Hematopoietic multipotent progenitor cell (in vitro differentiated cells): ENCODE measurements around the genes DNAH1 and NISCH.

DNA sequence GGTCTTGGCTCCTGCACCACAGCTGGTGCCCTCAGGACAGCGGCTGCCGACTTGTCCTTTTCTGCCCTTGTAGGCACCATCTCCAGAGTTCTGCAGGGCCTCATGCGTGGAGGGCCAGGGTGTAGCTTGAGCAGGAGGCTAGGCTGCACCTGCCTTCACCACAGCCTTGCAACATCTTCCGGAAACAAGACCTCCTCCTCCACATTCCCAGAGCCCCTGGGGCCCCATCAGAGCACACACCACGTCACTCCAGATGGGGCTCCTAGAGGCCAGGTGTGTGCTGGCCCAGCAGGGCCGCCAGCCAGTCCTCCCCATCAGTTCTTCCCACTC lies 489 bp upstream of the TLR9 start:
- CAGE, long polyA plus RNA = no peak

DNA sequence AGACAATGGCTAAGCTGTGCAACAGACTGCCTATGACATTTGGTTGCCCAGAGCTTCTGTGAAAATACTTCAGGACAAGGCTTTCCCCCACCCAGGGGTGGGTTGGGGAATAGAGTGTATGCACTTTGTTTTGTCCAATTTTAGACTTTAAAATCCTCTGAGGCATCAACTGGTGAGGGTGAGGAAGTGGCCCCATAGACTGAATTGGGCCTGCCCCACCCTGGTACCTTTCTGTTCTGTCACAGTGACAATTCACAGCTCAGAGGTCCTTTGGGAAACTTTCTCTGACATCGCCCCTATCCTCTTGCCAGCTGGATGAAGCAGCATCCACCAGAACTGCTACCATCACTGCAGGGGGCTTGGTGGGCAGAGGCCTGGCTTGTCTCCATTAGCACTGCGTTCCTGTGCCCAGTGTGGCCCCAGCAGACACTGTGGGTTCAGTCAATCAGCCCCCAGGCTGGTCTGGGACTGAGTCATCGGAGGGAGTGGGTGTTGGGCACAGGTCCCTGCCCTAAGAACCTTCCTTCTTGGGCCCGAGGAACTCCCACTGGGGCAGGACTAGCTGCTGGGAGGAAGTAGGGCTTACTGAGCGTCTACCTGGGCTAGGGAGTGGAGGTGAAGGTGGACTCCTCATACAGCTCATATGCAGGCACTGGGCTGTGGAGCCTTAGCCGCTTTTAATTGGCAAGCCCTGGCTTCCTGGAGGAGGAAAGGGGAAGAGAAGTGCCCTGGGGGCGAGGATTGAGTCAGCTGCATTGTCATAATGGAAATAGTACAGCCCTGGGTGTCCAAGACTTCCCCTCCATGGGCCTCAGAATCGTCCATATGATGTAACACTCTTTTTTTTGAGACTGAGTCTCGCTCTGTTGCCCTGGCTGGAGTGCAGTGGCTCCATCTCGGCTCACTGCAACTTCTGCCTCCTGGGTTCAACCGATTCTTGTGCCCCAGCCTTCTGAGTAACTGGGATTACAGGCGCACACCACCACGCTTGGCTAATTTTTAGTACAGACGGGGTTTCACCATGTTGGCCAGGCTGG lies 1.5 kb upstream of the PPM1M start:
- CAGE, long polyA plus RNA = no peak

DNA sequence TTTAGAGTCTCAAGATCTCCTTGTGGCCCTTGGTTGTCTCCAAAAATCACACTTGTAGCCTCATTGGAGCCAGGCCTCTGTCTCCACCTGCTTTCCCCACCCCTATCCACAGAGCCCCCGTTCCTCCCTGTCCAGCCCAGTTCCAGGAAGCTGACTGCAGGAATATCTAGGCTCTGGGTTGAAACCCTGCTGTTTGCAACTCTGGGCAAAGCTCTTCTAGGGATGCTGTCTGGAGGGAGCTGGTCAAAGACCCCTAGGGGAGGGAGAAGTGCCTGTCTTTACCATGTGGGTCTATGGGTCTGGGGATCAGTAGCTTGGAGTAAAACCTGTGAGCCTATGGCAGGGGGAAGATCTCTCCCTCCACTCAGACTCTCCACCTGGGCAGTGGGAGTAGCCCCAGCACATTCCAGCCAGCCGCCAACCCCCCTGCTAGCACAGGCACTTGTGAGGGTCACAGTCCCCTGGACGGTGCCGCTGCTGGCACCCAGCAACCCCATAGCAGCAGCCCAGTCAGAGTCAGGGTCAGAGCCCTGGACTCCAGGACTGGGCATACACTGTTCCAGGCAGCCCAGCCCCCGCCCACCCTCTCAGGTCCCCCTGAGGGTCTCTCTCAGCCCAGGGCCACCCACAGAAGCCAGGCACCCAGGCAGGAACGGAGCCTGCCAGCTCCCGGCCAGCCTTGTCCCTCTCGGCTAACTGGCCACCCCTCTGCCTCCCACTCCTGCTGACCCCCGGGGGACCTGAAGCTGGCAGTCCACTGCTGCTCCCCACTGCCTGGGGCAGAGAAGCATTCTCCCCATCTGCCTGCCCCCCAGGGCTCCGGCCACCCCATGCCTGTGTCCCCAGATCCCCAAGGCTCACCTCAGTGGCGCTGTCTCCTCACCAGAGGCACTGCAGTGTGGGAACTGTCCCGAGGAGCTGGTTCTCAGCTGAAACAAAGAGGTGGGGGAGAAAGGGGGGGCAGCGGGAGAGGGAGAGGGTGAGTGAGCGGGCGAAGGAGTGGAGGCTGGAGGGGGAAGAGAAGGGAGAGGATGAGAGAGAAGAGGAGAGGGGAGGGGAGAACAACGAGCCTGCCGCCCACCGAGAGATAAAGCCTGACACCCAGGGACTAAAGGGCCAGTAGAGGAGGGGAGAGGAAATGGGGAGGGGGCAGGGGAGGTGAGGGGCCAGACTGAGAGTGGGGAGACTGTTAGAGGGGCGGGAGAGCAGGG lies 10.8 kb downstream of the GLYCTK start:
- CAGE, long polyA plus RNA = no peak

GRCh38 chr3:52305455-52306547 lies 10.3 kb upstream of the DNAH1 start:
- CAGE, long polyA plus RNA = no peak

- CAGE, long polyA plus RNA = no peak
These were observed at the start of gene DNAH1 for GRCh38 chr3:52316119-52316346. TSS of gene DNAH1 (plus strand) at chr3:52316319.

DNA sequence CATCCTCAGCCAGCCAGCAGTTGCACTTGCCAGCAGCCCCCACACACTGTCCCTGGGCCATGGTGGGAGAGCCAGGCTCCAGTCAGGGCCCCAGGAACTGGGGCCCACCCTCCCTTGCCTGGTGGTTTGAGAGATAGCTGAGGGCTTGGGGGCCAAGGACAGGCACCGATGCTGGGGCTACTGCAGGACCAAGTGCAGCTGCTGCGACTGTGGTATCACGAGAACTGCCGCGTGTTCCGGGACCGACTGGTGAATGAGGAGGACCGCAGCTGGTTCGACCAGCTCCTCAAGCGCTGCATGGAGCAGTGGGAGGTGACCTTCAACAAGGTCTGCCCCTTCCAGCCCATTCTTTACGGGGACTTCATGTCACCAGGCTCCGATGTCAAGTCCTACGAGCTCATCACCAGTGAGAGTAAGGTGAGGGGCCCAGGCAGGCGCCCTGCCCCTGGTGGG lies 30.1 kb downstream of the BAP1 start:
- CAGE, long polyA plus RNA = no peak

DNA sequence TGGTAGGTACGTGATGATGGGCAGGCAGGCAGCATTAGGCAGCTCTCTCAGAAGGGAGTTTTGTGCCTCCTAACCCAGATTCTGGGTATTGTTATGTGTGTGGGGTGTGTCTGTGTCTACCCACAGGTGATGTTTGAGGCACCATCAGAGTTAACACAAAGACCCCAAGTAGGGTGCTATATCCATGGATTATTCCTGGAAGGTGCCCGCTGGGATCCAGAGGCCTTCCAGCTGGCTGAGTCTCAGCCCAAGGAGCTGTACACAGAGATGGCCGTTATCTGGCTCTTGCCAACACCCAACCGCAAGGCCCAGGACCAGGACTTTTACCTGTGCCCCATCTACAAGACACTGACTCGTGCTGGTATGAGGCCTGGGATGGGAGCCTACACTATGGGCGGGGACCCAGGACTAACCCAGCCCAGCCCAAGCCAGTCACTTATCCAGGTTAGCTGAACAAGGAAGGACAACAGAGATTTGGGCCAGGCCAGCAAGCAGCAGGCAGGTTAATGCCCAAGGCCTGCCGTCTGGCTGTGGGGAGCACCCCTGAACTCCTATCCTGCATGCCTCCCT lies 10.3 kb downstream of the BAP1 start:
- CAGE, long polyA plus RNA = no peak

DNA sequence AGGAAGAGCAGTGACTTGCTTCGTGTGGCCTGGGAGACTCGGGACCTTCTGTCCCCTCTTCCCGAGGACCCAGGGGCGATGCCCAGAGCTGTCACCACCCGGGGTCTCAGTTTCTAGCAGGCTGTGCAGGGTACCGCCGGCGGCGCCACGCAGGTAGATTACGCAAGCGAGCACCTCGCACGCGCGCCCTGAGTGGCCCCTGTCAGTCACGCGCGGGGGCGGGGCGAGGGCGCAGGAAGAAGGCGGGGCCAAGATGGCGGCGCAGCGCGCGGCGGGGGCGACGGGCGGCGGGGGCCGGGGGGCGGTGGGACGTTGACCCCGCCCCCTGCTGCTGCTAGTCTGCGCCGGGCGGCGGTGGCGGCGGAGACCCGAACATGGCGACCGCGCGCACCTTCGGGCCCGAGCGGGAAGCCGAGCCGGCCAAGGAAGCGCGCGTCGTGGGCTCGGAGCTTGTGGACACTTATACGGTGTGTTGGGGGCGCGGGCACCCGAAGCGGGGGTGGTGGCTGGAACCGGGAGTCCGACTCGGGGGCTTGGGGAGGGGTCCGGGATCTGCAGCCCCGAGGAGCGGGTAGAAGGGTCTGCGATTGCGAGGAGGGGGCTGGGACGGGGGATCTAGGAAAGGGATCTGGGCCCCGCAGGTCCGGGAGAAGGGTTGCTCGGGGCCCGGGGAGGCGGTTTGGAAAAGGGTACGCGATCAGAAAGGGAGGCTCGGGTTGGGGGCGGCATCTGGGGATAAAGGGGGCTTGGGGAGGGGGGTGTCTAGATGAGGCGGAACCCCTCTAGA lies at the start of gene NISCH:
TSS of gene NISCH (plus strand) at position 337 of the 787 bp plus-strand sequence.
- CAGE, long polyA plus RNA = start-site peak on the plus strand centred at position 348 of the sequence, 37 bp wide, 758 reads

GRCh38 chr3:52473672-52474192 lies 18.3 kb downstream of the NISCH start:
- CAGE, long polyA plus RNA = no peak

DNA sequence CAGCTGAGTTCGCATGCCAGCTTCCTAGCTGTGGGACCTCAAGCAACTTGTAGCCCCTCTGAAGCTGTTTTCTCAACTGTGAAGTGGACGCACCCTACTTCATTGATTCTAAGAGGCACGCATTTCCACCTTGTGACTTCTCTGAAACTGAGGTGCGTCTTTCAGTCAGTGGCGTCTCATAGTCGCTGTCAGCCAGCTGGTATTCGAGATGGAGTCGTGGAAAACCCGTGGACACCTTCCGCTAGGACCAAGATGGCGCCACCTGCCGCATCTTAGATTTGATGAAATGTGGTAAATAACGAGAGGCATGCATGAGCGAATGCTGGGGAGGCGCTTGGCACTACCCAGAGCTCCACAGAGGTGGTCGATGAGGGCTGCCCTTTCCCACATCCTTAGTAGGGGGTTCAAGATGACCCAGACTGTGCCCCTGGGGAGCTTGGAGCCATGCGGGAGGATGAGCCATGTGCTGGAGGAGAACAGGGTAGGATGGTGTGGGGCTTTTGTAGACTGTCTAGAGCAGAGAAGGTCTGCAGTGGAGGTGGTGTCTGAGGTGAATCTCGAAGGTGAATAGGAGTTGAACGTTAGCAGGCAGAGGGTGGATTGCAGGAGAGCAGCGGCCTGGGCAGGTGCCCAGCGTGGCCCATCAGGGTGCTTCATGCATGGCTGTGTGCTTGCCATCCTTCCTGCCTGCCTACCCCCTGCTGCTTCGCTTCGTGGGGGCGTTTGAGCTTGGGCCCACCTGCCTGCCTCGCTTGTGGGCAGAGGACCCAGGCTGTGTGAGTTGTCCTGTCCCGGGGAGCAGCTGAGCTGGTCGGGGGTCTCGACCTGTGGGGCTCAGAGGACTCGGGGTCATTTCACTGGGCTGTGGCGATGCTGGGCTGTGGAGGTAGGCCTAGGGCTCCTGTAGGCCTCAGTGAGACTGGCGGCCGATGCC lies 12.4 kb upstream of the STAB1 start:
- CAGE, long polyA plus RNA = no peak

DNA sequence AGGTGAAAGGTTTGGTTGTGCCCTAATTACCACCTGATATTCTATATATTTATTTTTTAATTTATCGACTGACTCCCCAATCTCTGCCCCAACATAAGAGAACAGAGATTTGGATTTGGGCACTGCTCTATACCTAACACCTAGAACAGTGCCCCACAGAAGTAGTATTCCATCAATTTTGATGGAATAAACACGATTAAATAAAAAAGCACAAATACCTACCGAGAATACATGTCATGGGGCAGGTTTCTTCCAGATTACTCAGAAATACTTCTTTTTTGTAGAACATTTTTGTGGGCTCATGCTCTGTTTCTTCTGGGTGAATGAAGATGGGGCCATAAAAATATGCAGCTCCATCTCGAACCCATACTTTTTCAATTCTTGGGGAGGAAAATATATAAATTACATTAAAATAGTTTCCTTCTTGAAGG lies 39.9 kb downstream of the UQCC5 start:
- CAGE, long polyA plus RNA = no peak

DNA sequence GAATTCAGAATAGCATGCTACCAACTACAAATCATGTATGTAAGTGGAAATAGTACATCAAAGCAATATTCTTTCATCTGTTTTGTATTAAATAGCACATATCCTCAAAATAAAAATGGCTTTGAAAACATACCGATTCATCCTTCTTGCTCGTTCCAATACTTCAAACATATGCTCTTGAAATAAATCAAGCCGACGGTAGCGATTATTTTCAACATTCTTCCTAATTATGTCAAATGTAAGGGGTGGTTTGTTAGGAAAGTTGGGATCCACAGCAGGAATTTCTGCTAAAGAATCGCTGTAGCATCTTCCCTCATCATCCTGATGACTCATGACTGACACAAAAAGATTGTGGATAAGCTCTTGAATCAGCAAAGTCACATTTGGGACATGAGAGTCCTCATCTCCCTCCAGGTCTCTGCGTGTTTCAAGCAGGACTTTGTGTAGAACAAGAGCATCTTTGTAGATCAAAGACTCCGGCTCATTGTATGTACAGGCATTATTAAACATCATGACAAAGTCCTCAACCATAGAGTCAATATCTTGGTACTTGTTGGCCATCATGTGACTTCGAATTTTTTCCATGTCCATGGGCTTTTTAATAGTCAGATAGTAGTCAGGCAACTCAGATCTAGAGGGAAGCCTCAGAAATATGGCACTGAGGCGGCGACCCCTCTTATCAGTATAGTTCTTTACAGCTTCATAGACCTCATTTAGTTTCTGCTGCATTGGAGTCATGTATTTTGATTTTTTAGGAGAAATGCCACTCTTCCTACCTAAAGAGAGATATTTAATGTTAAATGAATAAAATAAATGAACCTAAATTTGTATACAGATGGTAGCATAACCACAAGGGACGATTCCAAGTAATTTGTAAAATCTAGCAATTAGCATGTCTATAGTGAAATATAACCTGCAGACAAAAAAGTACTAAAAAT lies 73.0 kb downstream of the UQCC5 start:
- CAGE, long polyA plus RNA = no peak

DNA sequence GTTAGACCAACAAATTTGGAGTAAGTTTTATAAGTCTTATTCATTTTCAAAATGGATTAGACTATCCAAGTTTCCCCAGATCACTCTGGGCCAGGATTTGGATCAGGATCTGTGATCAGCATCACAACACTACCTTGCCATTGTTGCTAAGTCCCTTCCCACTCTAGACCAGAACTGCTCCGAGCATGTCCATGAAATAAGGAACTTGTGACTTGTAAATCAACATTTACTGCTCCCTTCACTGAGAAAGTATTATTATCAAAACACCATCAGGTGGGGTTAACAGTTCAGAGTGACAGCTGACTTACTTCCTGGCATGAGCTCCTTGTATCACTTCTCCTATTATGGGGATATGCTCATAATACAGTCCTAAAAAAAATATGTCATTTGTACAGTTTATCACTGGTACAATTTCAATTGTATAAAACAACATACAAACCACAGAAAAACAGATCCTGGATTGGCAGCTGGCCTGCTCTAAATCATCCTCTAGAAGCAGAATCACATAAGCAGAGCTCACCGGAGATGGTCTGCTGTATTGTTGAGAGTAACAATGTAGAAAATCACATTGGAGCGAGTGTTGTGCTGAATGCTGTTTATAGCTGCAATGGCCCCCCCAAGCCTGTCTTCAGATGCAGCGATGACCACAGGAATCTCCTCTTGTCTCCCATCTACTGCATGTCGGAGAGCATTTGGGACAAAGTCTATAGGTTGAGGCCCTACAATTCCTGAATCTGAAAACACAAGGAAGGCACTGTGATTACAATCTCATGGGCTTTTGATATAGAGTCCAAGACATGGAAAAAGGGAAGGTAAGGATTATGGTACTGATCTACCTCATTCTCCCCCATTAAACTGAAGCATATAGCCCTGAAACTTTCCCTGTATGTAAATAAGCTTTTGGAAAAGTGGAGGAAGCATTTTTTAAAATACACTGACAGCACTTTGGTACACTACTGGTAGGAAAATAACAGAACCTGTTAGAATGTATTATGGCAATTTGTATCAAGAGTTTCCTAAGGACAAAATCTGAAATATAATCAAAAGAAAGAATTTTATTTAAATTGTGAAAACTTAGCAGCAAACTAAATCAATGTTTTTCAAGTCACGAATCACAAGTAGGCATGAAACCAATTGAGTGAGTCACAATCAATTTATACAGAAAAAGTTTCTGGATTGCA lies 8.0 kb downstream of the GLT8D1 start:
- CAGE, long polyA plus RNA = no peak

DNA sequence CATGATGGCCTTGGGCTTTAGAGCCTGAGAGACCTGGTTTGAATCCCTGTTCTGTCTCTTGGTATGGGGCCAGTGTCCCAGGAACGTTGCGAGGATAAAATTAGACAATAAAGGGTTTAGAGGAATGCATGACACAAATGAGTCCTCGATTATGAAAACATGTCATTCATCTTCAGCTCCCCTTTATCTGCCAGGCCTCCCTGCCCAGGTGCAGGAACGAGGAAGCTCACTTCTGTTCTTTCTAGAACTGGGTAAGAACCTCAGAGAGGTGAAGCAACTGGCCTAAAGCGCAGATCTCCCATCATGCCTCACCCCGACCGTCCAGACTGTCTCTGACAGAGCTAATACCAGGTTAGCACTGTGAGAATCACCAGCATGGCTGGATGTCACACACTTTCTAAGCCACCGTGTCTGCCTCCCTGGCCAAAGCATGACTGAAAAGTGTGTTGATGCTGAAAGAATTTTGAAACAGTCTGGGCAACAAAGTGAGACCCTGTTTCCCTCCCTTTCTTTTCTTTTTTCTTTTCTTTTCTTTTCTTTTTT lies 1.5 kb upstream of the ITIH1 start:
- CAGE, long polyA plus RNA = no peak

- CAGE, long polyA plus RNA = no peak
These were observed 12.2 kb downstream of the ITIH4 start for GRCh38 chr3:52817871-52819091.

- CAGE, long polyA plus RNA = no peak
These were observed 10.3 kb upstream of the MUSTN1 start for GRCh38 chr3:52845157-52845454.

- CAGE, long polyA plus RNA = no peak
These were observed 14.7 kb downstream of the SFMBT1 start for GRCh38 chr3:53031090-53031604.

GRCh38 chr3:53044522-53045114 lies 1.3 kb downstream of the SFMBT1 start:
- CAGE, long polyA plus RNA = no peak

- CAGE, long polyA plus RNA = no peak
These were observed 778 bp upstream of the RFT1 start for GRCh38 chr3:53130864-53131561.

DNA sequence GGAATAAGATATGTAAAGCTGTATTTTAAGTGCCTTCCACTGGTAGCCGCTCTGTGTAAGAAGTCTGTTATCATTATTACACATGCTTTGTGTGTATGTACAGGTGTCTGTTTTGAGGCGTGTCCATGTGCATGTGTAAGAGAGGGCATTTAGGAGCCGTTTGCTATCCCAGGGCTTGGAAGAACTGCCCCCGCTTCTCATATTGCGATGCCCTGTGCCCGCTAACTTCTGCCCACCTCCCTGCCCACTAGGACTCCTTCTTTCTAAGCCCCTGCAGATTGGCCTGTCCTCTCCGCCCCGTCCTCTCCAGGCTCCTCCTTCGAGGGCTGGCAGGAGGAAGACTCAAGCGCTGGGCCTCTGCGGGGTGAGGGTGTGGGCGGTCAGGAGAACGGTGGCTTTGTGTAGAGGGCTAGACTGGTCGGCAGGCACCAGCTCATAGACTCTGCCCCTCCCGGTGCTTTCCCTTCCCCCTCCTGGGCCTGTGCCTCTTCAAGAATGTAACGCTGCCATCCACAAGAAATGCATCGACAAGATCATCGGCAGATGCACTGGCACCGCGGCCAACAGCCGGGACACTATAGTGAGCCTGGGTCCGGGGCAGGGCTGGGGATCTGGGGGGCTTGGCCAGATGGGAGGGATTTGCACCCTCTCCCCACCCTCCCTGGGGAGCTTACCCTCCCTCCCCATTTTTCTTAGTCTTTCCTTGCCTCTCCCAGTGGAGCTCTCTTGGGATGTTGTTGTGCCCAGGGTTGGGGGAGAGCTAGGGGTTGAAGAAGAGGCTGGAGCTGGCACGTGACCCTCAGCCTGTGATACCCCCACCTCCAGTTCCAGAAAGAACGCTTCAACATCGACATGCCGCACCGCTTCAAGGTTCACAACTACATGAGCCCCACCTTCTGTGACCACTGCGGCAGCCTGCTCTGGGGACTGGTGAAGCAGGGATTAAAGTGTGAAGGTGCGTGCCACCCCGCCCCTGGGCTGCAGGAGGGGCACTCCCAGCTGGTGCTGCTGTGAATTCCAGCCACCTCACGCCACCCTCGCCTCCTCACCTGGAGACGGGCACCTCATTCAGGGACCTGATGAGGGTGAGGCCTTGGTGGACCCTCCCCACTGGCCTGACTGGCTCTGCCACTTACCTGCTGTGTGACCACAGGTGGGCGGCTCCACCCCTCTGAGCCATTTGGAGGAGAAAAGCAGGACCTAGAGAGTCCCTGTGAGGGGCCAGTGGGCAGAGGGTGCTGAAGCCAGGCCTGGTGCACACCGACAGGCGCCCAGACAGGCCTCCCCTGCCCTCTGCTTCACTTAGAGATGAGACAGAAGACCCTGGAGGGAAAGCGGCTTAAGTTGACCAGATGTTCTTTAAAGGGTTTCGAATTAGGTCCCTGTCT lies 22.1 kb downstream of the PRKCD start:
- CAGE, long polyA plus RNA = no peak